Measurements from ENCODE around the gene P4HA1.

DNA sequence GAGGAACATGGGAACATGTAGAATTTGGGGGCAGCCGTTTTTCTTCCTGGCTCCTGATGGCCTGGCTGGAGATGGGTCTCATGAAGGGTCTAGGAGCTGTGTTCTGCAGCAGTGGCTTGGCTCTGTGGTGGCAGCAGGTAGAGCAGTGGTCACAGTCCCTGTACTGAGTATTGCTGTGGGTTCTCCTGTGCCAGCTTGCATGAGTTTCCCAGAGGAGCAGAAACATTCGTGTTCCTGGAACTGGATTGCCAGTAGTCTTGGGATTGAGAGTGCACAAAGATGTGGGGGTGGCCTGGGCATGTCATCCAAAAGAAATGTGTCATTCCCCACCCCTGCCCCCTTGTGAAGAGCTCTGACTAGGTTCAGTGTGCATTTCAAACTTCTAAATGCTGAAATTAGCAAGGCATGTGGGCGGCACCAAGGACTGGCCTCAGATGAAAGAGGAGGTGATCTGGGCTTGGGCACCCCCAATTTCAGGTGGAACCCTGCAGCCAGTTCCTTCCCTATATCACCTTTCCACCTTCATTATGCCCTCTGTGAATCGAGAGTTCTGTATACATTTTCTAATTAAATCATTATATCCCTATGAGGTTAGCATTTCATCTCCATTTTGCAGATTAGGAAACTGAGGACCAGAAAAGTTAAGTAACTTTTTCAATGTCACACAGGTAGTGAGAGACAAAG, 2.1 kb downstream of the CHST3 start:
- PRO-cap: no peak
- RAMPAGE, long total RNA, 2 experiments: no peak in any of the 2 experiments

- PRO-cap: bidirectional peak, plus-strand start at chr10:71999095, minus-strand start at chr10:71998996
- RAMPAGE, long total RNA, 2 experiments: no peak in any of the 2 experiments
Measured at GRCh38 chr10:71998806-71999211, 34.6 kb downstream of the CHST3 start.

- PRO-cap: no peak
- RAMPAGE, long total RNA, 2 experiments: no peak in any of the 2 experiments
Measured at GRCh38 chr10:72011117-72011972, 47.1 kb downstream of the CHST3 start.

DNA sequence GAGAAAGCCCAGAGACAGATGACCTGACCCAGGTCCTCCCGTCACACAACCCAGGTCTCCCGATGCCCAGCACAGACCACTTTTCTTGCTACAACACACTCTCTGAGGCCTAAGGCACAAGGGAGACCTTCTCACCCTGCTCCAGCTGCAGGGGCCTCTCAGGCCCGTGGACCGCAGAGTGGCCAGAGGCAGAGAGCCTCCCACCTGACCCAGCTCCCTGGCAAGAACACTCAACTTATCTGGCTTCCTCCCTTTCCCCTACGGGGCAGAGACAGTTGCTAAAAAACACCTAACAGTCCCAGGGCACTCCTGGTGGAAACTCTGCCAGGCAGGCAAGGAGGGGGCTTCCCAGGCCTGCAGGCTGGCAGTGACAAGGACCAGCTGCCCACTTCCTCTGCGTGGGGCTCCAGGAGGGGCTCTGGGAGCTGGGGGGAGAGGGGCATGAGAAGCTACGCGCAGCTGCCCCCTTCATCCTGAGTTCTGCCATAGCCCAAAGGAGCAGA, 14.7 kb downstream of the SPOCK2 start:
- PRO-cap: no peak
- RAMPAGE, long total RNA, 2 experiments: no peak in any of the 2 experiments

DNA sequence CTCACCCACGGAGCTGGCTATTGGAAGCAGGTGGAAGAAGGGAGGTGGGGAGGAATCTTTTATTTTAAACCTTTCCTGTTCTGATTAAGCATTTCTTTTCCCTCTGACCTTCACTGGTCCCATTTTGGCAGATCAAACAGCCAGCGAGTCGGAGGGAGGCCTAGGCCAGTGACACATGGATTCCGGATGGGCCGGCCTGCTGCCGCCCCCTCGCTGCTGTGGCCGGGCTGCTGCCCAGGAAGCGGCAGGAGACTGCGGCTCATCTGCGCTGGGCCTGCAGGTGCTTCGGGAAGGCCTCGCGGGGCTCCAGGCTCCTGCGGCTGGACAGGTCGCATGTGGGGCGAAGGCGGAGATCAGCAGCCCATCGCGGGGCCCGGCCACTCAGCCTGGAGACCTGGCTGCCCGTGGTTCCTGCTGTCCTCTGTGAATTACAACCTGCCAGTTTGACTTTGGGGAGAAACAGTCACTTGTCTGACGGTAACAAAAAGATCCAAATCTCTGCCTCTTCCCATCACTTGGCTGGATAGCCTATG, 1.9 kb downstream of the SPOCK2 start:
- PRO-cap: unidirectional peak, plus-strand start at position 247 of the sequence
- RAMPAGE, long total RNA, 2 experiments: no peak in any of the 2 experiments

DNA sequence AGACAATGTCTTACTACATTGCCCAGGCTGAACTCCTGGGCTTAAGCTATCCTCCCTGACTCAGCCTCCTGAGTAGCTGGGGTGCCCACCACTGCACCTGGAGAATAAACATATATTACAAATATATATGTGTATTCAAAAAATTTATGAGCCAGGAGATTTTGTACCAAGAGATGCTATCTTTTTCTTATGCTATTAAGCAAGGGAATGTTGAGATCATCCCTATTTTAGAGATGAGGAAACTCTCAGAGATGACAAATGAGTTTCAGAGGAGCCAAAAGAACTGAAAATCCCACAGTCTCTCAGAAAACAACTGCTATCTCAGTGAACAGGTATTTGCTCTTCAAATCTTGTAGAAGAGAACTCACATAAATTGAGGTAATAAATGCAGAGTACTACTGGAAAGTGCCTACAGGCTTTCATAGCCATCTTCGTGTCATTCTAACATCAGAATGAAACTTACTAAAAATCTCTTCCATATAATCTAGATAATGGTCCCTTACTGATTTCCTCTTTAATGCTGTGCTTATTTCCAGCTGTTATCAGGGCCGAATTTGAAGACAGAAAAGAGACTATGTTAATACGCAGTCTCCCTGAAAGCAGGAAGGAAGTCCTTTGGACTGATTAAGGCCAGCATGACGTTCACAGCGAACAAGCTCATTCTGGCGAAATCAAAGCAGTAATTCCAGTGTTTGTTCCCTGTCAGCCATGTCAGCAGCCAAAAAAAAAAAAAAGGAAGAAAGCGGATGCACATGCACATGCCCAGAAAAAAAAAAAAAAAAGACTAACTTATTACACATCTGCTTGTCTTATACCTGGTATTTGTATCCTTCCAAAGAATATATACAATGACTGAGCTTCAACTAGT, 29.4 kb upstream of the ANAPC16 start:
- PRO-cap: unidirectional peak, plus-strand start at position 254 of the sequence; unidirectional peak, plus-strand start at position 286 of the sequence
- RAMPAGE, long total RNA, 2 experiments: no peak in any of the 2 experiments

GRCh38 chr10:72273222-72273887, 369 bp upstream of the DDIT4 start:
- PRO-cap: bidirectional peak, plus-strand start at chr10:72273924, minus-strand start at chr10:72273587
- RAMPAGE, long total RNA, 2 experiments: no peak in any of the 2 experiments

- PRO-cap: no peak
- RAMPAGE, long total RNA, 2 experiments: no peak in any of the 2 experiments
Measured at GRCh38 chr10:72290977-72291328, 17.2 kb downstream of the DDIT4 start.

DNA sequence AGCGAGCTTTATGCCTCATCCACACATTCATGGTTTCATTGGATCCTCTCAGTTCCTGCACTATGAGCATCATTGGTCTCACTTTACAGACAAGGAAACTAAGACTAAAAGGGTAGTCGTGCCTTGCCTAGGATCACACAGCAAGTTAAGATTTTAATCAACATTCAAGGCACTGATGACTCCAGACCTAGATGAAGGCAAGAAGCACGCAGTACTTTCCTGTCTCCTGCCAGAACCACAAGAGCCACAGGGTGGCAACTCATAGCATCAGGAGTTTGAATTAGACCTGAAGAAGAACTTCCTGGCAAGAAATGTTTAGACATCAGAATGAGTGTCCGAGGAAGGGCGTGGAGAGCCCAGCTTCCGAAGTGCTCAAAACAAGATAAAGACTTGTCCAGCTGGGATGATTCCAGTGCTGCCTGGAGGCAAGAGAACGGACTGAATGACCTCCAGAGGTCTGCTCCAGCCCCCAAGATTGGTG, 31.8 kb downstream of the DDIT4 start:
- PRO-cap: unidirectional peak, plus-strand start at position 412 of the sequence
- RAMPAGE, long total RNA, 2 experiments: no peak in any of the 2 experiments

GRCh38 chr10:72310149-72311060, 36.7 kb downstream of the DDIT4 start:
- PRO-cap: no peak
- RAMPAGE, long total RNA, 2 experiments: no peak in any of the 2 experiments

GRCh38 chr10:72315299-72316237, 39.2 kb downstream of the DNAJB12 start:
- PRO-cap: unidirectional peak, plus-strand start at chr10:72315926; unidirectional peak, plus-strand start at chr10:72315955
- RAMPAGE, long total RNA, 2 experiments: no peak in any of the 2 experiments

- PRO-cap: unidirectional peak, minus-strand start at chr10:72328393
- RAMPAGE, long total RNA, 2 experiments: no peak in any of the 2 experiments
Measured at GRCh38 chr10:72328091-72329171, 26.3 kb downstream of the DNAJB12 start.

- PRO-cap: bidirectional peak, plus-strand start at chr10:72692147, minus-strand start at chr10:72691962
- RAMPAGE, long total RNA, 2 experiments: no peak in any of the 2 experiments
Measured at GRCh38 chr10:72691855-72692065, 183 bp upstream of the MCU start.

DNA sequence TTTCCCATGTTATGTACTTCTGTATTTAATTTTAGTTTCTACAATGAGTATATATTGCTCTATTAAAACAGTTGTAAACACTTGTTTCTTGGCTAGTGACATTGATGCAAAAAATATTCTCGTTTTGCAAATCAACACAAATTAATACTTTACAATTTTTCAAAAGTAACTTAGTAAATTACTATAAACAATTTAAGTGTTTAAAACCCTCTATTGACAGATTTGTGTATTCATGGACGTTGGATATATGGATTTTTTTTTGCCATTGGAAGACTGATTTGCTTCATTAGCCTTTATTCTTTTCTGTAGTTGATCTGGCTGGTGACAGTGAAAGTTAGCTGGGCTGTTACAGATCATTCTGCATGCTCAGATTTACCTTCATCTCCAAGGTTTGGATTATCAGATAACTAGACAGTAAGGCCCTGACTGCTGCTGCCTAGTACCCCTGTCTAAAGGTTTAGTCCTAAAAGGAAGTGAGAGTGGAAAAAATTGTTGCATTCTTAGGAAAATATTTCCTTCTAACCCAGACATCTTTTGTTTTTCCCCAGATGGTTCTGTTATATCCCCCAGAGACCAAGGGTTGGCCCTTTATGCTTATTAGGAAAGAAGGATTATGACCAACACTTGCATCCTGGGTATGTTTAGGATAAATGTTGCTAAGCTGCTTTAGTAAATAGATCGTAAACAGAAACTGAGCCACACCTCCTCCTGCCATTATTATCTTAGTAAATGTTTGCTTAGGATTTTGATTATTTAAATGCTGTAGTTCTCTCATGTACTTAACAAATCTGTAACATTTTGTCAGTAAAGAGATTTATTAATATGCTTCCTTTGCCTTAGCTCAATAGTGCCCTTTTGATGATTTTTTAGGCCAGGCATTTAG, 44.2 kb downstream of the MCU start:
- PRO-cap: no peak
- RAMPAGE, long total RNA, 2 experiments: no peak in any of the 2 experiments

DNA sequence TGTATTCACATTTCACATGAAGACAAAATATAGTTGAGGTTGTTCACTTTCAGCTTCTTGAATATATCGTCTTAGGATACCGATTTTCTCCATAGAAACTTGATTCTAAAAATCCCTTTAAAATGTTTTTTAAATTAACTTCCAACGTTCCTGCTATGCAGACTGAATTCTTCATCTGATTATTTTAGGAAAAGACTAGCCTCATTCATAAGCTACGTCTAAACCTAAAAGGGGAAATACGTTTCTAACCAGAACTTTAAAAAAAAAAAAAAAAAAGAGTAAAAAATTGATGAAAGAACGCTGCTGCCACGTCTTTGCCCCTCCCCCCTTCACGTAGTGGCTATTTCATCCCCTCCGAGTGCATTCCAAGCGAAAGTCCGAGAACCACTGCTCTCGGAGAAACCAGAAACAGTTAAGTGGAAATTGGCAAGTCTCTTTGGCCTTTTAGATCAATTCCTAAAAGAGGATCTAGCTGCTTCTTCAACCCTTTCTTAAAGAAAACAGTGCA, 1.3 kb downstream of the P4HA1 start:
- PRO-cap: bidirectional peak, plus-strand start at position 363 of the sequence, minus-strand start at position 177 of the sequence
- RAMPAGE, long total RNA, 2 experiments: no peak in any of the 2 experiments

GRCh38 chr10:73096793-73097401, at the start of gene P4HA1:
TSS of gene P4HA1 (minus strand) at chr10:73096866.
- PRO-cap: bidirectional peak, plus-strand start at chr10:73097174, minus-strand start at chr10:73096862
- RAMPAGE, long total RNA, 2 experiments: start-site peak on the minus strand in 2 of 2 experiments, at chr10:73096816-73096867 at its widest, 653 to 2,112 reads per replicate

DNA sequence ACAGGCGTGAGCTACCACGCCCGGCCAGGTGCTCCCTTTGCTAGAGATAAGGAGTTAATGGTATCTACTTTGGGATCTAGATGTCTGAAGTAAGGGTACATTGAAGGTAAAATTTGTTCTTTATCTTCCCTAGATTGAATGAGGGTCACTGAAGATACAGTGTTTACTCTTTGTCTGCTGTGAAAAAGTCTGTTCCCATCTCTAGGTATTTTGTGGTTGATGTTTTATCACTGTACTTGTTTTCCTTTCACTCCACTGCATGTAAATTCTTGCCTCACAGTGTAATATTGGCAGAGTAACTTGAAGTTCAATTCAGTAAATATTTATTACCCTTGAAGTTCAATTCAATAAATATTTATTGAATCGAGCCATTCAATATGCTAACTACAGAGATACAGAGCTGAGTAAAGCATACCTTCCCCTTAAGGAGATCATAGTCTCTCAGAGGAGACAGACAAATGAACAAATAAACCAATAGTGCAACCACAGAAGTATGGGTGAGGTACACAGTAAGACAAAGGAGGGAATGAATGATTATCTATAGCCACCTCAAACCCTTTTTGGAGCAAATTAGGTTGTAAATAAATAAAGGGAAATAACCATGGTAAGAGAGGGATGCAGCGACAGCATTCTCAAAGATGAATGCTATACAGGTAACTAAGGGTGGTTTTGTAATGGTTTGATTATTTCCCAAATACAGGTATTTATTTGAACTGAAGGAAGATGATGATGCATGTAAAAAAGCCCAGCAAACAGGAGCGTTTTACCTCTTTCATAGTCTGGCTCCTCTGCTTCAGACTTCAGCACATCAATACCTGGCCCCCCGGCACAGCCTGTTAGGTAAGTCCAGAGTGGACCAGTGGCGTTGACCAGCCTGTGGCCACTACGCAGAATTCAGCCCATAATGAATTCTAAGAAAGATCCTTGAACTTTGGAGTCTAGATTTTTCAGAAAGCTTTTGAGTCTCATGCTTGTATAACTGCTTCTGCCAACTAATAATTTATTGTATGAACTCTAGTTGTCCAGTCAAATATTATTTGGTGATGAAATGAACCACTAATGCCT, 9.4 kb downstream of the NUDT13 start:
- PRO-cap: no peak
- RAMPAGE, long total RNA, 2 experiments: no peak in any of the 2 experiments

DNA sequence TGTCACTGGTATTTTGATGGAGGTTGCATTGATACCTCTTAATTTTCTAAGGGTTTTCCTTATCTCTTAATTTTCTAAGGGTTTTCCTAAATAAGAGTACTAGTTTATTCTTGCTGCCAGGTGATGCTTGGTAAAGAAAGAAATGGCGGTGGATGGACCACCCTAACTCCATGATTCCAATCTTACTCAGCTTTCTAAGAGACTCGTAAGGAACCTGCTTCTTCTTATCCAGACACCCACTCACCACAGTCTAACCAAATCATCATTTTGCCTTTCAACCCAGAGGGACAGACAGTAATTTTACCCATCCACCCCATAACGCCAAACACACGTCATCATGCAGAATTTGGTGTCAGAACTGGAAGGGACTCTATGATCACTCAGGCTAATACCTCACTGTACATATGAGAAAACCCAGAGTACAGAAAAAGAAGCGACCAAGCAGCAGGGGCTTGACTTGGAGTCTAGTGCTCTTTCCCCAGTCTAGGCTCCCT, 425 bp downstream of the ECD start:
- PRO-cap: no peak
- RAMPAGE, long total RNA, 2 experiments: no peak in any of the 2 experiments

DNA sequence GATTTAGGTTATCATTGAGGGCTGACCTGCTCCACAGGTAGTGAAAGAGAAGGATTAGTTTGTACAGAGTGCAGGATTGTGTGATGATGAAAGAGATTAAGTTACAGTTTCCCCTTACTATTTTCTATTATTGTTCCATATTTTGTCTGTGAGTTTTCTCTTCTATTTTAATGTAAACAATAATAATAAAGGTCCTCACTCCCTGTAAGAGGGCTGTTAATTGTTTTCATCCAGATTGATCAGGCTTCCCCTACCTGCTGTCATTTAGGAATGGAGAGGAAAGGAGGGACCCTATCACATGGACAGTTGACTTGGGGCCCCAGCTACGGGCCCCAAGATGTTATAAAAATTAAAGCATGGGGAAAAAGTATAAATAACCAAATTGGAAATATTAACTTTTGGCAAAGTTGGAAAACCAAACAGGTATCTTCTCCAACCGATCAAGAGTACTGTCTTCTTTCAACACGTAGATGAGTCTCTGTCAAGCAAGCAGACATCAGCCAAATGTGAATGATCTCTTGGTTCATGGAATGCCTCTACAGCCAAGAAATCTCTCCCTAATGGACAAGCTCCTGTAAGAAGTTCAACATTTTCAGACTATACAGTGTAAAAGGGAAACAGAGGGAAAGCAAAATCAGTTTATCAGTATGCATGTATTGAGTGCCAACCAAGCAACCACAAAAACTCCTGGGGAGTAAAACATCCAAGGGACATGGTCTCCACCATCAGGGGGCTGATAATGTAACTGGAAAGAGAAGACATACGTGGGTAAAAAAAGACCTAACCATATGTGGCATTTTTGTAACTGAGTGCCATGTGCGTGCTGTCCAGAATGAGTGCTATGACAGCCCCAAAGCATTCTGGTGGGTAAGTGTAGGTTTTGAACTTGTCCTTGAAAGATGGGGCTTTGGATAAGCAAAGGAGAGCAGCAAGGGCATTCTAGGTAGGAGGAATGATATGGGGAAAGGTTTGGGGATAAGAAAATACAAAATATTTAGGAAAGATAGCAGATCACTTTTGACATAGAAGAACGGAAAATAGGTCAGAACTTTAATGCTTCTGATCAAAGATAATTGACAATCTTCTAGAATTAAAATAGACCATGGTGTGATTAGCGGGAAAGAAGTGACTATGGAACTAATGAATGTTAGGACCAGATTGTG, 16.7 kb downstream of the DNAJC9 start:
- PRO-cap: no peak
- RAMPAGE, long total RNA, 2 experiments: no peak in any of the 2 experiments

DNA sequence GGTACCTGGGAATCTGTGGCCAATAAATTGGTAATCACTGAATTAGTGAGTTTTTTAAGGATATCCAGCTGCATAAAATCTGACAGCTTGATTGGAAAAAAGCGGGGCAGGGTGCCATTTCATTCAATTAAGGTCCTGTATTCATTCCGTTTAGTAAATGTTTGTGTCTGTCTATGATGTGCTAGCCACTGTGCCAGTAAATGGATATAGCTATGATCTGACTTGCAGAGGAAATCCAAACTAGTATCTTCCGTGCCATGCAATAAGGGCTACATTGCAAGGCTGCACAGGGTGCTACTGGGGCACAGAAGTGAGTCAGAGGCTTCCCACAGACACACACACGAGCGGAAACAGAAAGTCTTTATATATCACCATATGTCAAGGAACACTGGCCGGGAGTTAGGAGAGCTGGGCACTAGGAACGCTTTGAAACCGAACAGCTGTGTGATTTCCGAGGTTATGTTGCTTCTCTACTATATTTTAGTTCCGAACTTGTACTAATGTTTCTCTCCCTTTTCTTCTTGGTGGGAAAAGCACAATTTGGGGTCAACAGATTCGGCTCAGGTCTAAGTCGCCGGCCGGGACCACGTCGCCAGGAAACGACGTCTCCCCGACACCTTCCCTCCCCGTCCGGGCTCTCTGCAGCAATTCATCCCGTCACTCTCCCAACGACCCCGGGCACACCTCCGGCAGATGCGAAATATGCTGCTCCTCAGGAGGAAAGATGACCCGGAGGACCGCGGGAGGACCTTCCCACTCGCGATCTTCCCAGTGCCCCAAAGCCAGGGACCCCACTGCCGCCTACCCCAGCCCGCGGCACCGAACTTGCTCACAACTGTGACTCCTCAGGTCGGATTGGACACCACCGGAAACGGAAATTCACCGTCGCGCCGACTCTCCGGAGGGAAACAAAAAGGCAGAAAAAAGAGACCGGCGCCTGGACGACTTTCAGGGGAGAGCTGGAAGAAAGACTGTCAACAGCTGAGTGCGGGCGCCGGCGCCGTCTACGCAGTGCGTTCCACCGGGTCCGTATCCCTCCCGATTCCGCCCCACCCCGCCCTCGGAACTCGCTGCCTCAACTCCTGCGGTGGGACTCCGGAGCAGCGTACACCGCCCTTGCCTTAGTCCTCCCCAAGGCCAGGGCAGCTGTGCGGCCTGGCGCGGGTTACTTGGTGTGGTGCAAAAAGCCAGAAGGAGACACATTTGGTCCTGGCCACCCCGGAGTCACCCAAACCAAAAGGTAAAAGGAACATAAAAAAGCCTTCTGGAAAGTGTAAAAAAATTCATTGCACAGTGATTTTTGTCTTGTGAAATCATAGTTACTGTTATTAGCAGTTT, 14.1 kb upstream of the SEC24C start:
- PRO-cap: bidirectional peak, plus-strand start at position 974 of the sequence, minus-strand start at position 857 of the sequence
- RAMPAGE, long total RNA, 2 experiments: start-site peak on the plus strand in 1 of 2 experiments, centred at position 931 of the sequence, 32 reads per replicate; start-site peak on the minus strand in 2 of 2 experiments, centred at positions 852 to 854 of the sequence, 21 to 64 reads per replicate